Osteoblast (primary cell): ENCODE results near the gene BICDL1.

DNA sequence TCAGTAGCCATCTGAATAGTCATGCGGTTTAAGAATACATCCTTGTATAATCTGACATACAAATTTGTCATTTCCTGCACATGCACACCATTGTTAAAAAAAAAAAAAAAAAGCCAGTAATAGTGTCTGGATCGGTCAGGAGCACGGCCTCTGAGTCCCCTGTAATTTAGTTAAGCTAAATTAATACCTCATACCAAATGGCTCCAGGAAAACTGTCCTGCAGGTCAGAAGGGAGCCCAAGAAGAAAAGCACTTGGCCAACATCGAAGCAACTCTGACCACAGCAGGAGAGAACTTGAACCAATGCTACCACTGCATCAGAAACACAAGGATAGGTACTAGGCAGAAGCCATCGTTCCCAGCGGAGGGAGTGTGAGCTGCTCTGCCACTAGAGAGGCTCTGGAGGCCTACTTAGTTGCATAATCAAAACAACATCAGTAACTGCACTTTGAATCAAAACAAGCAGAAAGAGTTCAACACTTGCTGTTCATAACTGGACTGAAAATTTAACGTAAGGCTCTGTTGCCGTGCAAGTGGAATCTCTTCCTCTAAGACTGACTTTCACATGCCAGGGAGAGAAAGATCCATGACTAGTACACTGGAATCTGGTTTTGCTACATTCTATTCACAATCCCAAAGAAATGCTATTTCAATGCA lies 17.1 kb downstream of the RFC5 start:
- CAGE, long polyA plus RNA: no peak
- RRBS: no CpG with 5 or more reads among the region's 8 CpGs

- CAGE, long polyA plus RNA: no peak
- RRBS: no CpG with 5 or more reads among the region's 6 CpGs
Observed at GRCh38 chr12:118064725-118065665, 4.0 kb upstream of the WSB2 start.

DNA sequence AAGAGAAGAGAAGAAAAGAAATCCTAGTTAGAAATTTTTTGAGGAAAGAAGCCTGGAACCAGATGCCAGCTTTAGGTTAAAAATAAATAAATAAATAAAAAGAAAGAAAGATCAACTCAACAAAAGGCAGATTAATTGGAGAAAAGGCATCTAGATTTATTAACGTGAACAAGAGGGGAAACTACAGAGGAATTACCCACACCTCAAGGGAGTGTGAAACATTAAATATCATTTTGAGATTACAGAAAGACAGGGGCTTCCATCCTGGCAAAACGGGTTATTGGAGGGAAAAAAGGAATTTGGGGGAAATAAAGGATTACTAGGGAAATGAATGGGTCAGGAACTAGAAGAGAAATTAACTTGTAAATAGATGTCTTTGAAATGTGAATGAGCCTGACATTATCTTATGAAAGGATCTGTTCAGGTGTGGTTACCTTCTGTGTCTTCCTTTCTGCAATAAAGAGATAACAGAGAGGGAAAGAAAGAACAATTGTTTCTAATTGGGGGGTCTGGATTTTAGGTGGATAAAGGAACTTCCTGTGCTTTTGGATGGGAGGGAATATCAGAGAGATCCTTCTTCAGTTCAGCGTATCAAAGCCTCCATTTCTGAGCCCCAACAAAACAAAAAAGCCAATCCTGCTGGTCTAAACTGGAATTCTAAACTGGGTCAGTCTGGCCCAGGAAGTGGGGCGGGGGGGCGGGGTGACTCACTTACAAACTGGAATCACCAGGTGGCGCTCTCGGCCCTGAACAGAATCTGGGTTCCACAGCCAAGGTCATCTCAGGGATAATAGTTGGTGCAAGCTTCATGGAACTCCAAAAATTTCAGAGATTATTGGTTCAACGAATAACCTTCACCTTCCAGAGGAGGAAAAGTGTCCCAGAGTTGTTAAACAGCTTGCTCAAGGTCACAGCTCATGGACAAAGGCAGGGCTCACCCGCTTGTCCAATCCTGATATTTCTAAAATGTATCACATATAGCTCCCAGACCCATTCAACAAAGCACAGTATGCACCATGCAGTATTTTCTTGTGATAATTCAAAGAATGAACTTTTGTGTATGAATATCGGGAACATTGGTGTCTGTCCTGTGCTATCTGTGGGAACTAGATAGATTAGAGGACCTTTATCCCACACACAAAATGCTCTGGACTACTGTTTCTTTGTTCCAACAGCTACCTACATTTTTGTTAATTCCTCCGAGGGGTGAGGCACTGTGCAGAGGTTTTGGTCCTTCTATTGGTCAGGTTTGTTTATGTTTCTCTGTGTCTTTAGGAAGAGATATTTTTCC lies 15.2 kb upstream of the PEBP1 start:
- CAGE, long polyA plus RNA: no peak
- RRBS: no CpG with 5 or more reads among the region's 11 CpGs

DNA sequence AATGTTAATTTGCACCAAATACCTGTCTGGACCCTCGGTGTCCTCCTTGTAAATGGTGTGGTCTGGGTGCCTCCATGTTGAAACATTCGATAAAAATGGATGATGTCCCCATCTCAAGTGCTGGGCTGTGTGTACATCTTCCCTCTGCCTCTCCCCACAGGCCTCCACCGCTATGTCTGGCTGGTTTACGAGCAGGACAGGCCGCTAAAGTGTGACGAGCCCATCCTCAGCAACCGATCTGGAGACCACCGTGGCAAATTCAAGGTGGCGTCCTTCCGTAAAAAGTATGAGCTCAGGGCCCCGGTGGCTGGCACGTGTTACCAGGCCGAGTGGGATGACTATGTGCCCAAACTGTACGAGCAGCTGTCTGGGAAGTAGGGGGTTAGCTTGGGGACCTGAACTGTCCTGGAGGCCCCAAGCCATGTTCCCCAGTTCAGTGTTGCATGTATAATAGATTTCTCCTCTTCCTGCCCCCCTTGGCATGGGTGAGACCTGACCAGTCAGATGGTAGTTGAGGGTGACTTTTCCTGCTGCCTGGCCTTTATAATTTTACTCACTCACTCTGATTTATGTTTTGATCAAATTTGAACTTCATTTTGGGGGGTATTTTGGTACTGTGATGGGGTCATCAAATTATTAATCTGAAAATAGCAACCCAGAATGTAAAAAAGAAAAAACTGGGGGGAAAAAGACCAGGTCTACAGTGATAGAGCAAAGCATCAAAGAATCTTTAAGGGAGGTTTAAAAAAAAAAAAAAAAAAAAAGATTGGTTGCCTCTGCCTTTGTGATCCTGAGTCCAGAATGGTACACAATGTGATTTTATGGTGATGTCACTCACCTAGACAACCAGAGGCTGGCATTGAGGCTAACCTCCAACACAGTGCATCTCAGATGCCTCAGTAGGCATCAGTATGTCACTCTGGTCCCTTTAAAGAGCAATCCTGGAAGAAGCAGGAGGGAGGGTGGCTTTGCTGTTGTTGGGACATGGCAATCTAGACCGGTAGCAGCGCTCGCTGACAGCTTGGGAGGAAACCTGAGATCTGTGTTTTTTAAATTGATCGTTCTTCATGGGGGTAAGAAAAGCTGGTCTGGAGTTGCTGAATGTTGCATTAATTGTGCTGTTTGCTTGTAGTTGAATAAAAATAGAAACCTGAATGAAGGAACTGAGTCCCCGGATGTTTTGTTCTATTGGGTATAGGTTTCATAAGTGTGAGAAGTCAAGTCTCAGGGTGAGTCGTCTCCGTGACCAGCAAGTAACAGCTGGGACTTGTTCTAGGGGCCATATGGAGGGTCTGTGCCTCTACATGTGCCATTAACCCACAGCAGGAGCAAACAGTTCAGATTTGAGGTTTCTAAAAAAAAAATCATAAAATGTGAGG lies 9.0 kb downstream of the PEBP1 start:
- CAGE, long polyA plus RNA: no peak
- RRBS: no CpG with 5 or more reads among the region's 21 CpGs

GRCh38 chr12:118357149-118358124 lies 15.3 kb downstream of the TAOK3 start:
- CAGE, long polyA plus RNA: no peak
- RRBS: no CpG with 5 or more reads among the region's 7 CpGs

DNA sequence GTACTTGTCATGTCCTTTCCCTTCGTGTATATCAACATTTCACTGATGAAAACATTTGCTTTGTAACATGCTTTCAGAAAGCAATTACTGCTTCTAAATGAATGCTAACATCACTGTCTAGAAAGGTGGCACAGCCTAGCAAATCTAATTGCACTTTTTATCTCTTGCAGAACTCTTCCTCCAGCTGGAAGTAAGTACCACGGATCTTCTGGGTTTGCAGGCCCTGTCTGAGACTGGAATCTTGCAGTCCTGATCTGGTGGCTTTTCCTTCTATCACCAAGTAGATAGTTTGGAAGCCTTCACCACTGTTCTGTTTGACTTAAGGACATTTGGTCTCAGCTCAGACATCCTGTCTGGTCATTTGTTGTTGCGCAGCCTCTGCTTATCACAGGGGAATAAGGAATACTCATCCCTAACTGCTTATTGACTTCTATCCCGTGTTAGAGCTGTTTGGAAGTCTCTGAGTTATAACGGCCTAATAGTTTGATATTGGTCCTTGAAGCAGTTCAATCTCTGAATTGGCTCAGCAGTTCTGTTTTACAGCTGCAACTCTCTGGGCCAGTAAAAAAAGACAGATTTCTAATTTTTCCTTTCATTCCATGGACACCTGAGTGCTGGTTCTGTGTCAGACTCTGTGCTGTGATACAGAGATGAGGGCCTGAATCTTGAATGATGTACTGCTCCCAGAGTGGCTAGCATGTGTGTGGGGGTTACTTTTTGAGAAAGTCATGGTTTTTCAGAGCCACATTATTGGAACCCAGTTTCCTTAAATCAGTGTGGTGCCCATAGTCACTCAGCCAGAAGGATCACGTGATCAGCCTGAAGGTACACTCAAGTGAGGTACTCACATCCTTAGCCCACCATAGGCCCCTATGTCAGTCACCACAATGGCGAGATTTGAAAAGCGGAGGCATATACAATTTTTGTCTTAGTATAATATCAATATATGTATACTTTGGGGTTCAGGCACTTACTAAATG lies 13.7 kb downstream of the SUDS3 start:
- CAGE, long polyA plus RNA: no peak
- RRBS: no CpG with 5 or more reads among the region's 8 CpGs

DNA sequence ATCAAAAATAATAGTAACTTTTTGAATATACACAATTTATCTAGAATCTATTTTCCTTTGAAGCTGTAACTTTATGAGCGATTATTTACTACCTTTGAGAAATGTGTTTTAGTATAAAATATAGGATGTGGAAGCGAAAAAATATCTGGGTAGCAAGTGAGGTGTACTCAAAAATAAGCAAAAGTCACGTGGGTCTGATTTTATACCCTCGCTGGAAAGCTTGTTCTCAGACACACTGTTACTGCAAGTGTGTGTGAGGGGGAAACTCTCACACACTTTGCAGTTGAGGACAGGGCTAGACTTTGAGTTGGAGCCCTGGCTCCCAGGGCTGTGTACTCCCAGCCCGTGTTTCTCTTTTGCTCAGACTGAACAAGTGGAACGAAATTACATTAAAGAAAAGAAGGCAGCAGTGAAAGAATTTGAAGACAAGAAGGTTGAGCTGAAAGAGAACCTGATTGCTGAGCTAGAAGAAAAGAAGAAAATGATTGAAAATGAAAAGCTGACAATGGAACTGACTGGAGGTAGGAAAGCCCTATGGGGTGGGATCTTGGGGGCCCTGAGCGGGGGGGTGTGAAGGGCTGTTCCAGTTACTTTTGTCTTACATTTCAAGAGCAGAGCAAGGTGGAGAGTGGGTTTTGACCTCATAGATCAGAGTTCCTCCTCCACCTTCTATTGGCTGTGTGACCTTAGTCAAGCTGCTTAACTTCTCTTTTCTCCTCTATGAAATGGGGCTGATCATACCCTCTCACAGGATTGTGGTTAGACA lies 14.6 kb downstream of the SUDS3 start:
- CAGE, long polyA plus RNA: no peak
- RRBS: no CpG with 5 or more reads among the region's 7 CpGs

DNA sequence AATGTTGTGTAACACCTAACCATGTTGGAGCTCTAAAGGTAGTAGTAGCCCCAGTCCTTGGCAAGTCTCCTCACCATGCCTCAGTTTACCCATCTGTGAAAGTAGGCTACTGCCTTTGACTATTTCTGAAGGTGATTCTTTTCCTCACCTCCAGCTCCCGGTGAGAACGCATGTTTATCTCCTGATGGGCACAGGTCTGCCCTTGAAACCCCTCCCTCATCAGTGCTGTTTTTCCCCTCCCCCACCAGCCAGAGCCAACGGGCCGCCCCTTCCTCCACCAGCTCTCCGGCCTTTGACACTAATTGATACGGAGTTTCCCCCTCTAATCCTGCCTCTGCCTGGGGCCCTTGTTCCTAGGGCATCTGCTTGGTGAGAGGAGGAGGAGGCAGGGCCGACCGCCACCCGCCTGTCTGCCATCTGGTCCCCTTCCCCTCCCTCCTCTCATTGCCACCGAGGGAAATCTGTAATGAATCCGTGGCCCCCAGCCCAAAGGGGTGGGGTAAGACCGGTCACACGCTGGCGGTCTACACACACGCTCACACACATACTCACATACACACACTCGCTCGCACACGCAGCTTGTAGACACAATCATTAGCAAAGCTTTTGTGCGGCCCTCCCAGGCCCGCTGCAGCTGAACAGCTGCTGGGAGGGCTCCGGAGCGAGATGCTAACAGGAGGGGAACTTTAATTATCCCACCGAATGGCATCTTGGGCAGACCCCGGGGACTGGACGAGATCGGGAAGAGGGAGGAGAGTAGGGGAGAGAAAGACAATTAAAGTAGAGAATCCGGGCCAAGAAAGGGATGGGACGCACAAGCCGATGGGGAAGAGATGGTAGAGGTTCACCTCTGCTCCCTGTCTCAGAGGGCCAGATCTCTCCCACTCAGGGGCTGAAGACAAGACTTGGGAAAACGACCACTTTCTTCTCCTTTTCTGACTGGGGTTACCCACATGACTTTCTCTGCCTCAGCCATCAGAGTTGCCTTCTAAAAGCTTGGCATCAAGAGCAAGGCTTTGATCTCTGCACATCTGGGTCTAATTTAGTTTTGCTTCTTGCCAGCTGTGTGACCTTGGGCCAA lies 27.5 kb downstream of the SRRM4 start:
- CAGE, long polyA plus RNA: no peak
- RRBS: 11% methylated on average over 10 of the region's 30 CpGs

DNA sequence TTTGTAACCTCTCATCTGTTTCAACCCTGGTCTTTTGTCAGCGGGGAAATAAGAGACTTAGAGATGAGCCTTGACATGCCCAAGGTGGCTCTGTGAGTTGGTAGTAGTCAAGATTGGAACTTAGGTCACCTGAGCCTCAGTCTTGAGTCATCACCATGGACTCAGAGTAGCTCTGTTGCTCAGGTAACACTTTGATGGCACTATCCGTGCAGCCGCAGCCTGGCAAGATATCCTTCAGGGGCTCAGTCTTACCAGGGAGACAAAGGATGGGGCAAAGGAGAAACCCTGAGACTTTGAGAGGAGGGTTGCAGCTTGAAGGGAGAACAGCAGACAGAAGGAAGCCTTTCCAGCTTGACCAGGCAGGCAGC lies 62.6 kb upstream of the HSPB8 start:
- CAGE, long polyA plus RNA: no peak
- RRBS: no CpG with 5 or more reads among the region's 3 CpGs

DNA sequence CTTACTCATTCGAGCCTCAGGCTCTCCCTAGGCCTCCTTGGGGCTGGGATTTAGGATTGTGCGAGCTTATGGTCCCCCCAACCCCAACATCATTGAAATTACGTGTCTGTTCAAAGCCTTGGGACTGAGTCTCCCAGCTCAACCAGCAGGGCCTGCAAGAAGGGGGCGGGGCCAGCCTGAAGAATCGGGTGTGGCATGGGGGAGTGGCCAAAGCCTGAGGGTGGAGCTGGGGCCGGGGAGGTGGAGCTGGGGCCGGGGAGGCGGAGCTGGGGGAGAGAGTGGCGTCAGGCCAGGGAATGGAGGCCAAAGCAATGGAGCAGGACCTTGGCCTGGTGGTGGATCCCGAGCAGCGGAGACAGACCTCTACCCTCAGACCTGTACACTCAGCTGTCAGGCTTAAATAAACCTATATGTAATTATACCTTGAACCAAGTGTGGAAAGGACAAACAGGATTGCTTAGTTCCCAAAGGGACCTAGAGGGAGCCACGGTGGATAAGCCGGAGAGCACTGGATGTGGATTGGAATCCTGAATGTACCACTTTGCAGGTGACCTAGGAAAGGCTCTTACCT lies 24.2 kb upstream of the HSPB8 start:
- CAGE, long polyA plus RNA: no peak
- RRBS: no CpG with 5 or more reads among the region's 13 CpGs

- CAGE, long polyA plus RNA: no peak
- RRBS: no CpG with 5 or more reads among the region's 2 CpGs
Observed at GRCh38 chr12:119168947-119169505, 9.7 kb upstream of the HSPB8 start.

DNA sequence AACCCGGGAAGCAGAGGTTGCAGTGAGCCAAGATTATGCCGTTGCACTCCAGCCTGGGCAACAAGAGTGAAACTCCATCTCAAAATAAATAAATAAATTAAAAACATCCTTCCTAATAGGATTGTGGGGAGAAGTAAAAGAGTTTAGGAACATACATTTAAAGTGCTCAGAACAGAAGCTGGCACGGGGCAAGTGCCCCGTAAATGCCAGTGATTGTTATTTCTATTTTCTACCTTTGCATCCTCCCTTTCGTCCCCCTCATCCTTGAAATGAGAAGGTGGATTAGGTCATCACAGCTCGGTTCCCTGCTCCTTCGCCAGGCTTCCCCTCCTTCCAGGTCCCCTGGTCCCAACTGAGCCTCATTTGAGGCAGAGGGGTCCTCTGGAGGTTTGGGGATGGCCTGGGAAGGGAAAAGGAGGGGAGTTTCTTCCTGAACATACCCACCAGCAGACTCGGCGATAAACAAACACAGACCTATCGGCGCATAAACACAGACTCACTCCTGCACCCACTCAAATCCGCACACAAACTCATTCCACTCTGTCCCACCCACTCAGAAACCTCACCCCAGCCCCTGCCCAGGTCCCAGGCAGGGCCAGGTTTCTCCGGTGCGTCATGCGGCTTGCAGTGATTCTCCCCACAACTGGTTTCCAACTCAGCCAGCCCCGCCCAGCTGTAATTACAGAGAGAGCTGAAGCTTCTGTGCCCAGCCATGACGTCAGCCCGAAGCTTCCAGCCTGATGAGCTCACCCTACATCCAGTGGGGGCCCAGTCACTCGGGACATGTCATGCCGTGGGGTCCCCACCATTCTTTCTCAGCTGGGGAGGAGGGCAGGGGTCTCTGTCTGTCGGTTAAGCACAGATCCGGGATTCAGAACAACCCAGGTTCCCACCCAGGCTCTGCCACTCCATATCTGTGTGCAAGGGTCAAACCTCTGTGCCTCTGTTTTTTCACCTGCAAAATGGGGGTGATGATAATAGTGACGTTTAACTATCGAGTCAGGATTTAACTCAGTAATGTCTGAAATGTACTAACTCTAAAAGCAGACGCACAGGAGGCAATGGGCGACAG lies 2.6 kb upstream of the HSPB8 start:
- CAGE, long polyA plus RNA: no peak
- RRBS: no CpG with 5 or more reads among the region's 26 CpGs

DNA sequence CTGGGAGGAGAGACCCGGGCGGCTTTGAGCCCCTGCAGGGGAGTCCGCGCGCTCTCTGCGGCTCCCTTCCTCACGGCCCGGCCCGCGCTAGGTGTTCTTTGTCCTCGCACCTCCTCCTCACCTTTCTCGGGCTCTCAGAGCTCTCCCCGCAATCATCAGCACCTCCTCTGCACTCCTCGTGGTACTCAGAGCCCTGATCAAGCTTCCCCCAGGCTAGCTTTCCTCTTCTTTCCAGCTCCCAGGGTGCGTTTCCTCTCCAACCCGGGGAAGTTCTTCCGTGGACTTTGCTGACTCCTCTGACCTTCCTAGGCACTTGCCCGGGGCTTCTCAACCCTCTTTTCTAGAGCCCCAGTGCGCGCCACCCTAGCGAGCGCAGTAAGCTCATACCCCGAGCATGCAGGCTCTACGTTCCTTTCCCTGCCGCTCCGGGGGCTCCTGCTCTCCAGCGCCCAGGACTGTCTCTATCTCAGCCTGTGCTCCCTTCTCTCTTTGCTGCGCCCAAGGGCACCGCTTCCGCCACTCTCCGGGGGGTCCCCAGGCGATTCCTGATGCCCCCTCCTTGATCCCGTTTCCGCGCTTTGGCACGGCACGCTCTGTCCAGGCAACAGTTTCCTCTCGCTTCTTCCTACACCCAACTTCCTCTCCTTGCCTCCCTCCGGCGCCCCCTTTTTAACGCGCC lies 626 bp downstream of the TMEM233 start:
- CAGE, long polyA plus RNA: no peak
- RRBS: 2% methylated on average over 20 of the region's 42 CpGs

DNA sequence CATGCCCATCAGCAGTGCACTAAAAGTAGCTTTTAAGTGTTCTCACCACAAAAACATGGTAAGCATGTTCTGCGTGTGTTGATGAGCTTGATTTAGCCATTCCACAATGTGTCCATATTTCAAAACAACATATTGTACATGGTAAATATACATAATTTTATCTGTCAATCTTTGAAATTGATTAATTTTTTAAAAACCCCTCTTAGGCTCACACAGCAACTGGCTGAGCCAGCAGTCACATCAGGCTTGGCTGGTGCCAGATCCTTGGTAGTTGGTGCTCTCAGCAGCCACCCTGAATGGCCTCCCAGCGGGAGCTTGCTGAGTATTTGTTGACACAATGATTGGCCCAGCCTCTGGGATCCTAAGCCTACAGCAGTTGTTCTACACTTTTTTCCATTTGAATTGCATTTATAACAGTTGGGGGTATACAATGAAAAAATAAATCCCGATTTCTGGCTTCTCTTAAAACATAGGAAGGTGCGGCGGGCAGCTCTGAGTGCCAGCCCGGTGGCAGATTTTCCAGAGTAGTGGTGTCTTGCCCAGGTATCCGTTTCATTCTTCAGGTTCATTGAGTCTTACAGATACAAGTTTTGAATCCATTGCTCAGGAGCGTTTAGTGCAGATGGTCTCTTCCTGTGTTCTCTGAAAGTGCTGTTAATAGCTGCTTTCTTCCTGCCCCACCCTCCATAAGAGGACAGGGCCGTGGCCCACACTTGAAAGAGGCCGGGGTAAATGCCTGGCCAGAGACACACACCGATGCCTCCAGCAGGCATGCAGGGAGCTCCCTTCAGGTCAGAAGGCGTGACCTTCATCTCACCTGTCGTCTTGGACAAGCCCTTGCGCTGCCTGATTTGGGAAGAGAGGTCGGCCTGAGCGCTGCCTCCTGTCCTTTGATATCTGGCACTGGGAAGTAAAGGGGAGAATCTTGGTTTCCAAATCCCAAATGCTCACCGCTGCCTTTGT lies 11.3 kb downstream of the PRKAB1 start:
- CAGE, long polyA plus RNA: no peak
- RRBS: no CpG with 5 or more reads among the region's 17 CpGs

DNA sequence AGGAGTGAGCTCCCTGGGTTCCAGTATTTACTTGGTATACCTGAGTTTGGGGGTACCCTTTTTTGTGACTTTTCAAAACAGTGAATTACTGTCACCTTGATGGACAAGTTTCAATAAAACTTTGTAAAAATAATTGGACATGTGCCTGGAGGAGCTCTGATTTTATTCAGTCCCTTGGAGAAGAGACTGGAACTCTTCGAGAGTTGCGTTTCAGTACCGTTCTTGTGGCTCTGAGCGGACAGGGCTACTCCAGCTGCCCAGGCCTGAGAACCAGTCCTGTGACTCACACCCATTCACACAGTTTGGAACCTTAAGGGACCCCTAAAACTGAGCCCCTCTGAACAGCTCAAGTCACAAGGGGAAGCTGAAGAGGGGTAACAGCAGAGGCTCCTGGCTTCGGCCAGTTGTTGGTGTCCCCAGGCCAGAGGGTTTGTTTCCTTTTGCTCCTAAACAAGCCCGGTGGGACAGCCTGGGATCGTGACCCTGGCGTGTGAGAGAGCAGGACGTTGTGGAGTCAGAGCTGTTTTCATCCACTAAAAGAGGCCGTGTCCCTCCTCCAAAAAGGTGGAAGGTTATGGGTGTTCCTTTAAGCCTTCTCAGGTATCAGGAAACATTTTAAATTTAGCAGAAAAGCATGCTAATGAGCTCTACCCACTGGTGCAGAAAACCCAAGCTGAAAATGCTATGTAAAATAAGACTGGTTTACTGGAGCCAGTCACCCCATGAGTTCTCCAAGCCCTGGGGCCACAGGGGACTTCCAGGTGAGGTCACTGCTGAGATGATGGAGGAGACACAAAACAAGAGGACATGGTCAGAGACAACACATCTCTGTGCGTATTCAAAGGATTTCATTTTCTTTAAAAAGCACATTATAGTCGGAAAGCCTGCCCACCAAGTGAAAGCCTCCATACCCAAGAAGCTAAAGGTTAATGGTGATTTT lies 13.8 kb downstream of the PRKAB1 start:
- CAGE, long polyA plus RNA: no peak
- RRBS: no CpG with 5 or more reads among the region's 12 CpGs

- CAGE, long polyA plus RNA: no peak
- RRBS: no CpG with 5 or more reads among the region's 10 CpGs
Observed at GRCh38 chr12:119703805-119704383, 36.0 kb downstream of the PRKAB1 start.

GRCh38 chr12:119710129-119710699 lies 42.3 kb downstream of the PRKAB1 start:
- CAGE, long polyA plus RNA: no peak
- RRBS: no CpG with 5 or more reads among the region's 12 CpGs

DNA sequence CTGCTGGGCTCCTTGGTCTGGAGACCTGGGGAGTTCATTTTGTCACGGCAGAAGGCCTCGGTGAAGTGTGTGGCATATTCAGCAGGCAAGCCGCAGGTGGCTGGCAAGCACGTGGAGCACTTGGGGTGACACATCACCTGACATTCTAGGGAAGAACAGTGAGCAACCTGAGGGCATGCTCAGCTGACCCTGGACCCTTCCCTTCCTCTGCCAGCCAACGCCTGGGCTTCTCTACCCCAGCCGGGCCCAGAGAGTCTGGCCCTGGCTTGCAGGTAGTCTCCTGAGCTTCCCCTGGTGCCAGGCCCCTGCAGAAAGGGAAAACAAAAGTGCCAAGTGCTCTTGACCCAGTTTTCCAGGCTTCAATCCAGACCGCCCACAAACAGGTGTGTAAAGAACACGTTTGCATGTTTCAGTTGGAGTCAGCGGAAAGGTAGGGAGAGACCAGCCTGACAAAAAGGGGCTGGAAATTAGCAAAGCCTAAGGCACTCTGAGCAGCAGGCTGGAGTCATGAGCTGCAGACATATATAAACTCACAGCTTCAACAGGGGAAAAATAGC lies 45.6 kb downstream of the PRKAB1 start:
- CAGE, long polyA plus RNA: no peak
- RRBS: no CpG with 5 or more reads among the region's 9 CpGs

DNA sequence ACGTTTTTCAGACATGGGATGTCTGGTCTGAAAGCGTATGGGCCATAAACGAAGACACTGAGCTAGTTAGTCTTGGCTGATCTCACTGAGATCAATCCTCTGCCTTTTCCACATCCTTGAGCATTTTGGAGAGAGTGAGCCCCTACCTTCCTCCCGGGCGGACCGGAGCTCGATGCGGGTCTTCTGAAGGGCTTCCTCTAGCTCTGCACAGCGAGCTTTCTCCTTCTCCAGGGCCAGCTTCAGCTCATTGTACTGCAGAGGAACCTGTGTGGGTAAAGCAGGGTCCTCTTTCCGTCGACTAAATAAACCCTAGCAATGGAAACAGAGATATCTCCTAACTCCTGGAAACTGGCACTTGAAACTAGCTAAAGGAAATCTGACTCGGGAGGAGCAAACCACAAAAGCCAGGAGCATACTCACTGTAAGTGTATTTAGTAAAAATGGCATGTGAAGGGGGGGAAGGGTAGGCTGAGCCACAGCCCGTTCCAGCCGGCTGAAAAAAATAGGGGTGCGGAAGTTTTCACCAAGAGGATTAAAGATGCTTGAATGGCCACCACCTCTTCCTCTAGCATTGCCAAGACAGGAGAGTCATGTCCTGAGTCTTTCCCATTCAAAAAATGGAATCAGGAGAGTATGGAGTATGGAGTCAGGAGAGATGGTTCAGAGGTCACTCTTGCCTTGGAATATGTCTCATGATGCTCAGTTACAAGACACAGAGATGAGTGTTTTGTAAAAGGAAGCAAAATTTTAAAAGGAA lies 50.8 kb downstream of the PRKAB1 start:
- CAGE, long polyA plus RNA: no peak
- RRBS: no CpG with 5 or more reads among the region's 15 CpGs

DNA sequence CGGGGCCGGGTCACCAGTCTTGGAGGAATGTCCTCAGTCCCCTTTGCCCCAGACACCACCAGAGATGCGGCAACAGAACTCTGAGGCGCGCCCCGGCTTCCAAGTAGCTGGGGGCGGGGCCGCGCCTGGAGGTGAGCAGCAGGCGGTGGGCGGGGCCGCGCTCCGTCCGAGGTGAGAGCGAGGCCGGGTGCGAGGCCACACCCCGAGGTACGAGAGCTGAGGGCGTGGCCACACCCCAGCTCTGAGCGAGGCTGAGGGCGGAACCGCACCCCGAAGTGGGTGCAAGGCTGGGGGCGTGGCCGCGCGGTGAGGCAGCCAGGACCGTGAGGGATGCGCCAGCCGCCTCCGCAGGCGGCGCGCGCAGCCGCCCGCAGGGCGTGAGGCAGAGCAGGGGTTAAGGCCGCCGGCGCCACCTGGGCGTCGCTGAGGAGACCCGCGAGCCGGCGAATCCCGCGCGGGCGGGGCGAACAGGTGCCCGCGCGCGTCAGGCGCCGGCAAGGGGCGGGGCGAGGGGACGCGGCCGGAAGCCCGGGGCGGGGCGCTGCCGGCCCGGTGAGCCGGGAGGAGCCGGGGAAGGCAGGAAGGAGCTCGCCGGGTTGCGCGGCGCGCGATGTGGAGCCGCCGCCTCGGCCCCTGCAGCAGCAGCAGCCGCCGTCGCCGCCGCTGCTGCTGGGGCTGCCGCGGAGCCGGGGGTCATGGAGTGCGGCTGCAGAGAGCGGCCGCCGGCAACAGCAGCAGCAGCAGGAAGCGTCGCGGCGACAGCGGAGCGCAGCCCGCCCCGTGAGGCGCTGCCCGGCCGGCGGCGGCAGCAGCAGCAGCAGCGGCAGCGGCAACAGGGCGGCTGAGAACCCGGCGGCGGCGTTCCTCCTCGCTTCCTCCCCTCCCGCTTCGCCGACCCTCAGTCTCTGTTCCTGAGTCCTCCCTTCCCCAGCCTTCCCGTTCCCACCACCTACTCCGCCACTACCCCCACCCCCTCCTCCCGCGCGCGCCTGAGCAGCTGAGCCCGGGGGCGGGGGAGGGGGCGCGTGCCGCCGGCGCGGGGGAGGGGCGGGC lies at the start of gene BICDL1:
BICDL1 (plus strand) TSS at position 579 of the 1,053 bp plus-strand sequence.
- CAGE, long polyA plus RNA: no peak
- RRBS: 3% methylated on average over 74 of the region's 133 CpGs